Mesenchymal stem cell of adipose (primary cell): Measurements from ENCODE around the genes PIK3CA and MRPL47.

GRCh38 chr3:177345140-177346085 is 148.1 kb upstream of the TBL1XR1 start:
- CAGE, long polyA plus RNA, result no peak

GRCh38 chr3:177451642-177452308 is 254.5 kb upstream of the TBL1XR1 start:
- CAGE, long polyA plus RNA, result no peak

- CAGE, long polyA plus RNA, result no peak
These were observed 338.5 kb upstream of the TBL1XR1 start for GRCh38 chr3:177535877-177536139.

- CAGE, long polyA plus RNA, result no peak
These were observed 475.3 kb upstream of the TBL1XR1 start for GRCh38 chr3:177672646-177672887.

- CAGE, long polyA plus RNA, result no peak
These were observed 627.5 kb upstream of the TBL1XR1 start for GRCh38 chr3:177824814-177825092.

- CAGE, long polyA plus RNA, result no peak
These were observed 451.3 kb upstream of the KCNMB2 start for GRCh38 chr3:178084841-178085412.

GRCh38 chr3:179020564-179021221 is 50.9 kb downstream of the ZMAT3 start:
- CAGE, long polyA plus RNA, result no peak

GRCh38 chr3:179147895-179148908 is at the start of gene PIK3CA:
Gene PIK3CA, plus strand, starts transcription at chr3:179148357.
- CAGE, long polyA plus RNA, result no peak

- CAGE, long polyA plus RNA, result no peak
These were observed 13.0 kb upstream of the GNB4 start for GRCh38 chr3:179464098-179464914.

DNA sequence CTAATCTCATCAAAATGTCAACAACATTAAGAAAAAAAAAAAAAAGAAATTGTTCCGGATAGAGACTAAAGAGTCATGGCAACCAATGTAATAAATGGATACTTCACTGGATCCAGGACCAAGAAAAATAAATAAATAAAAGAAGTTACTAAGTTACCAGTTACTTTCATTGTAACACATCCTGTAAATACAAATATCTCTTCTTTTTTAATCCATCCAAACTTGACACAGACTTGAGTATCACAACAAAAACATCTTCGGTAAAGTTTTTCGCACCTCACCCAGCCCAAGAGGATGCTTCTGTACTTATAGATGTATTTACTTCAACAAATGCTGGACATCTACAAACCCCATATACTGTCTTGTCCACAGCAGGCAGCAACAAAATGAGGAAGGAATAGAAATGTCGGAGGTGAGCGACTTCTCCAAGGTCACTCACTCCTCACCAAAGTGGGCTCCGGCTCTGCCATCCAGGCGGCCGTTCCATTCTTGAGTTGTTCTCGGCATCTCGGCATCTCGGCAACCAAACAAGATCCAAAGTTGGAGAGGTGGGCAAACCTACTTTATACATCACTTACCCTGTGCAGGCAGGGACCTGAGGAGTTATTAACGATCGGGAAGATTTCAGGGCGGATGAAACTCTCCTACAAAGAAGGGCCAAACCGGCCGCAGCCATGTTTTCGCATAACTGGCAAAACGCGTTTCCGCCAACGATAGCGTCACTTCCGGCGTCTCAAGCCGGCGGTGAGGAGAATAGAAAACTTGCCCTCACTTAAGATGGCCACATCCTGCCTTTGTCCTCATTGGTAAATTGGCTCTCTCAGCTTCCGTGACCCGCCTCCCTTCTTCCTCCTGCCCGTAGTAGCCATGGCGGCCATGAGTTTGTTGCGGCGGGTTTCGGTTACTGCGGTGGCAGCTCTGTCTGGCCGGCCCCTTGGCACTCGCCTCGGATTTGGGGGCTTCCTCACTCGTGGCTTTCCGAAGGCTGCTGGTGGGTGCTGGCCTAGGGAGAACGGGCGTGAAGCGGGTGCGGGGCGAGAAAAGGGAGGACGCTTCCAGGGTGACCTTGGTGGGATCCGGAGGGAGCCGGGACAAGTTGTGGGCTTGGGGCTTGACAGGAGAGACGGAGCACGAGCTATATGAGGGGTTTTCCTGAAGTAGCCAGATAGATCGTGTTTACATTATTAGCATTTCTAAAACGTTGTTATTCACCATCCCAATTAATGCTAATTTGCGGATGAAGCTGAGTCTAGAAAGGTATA is at the start of gene MRPL47:
TSS of gene MRPL47 (minus strand) at position 690 of the 1,262 bp plus-strand sequence.
- CAGE, long polyA plus RNA, result no peak

DNA sequence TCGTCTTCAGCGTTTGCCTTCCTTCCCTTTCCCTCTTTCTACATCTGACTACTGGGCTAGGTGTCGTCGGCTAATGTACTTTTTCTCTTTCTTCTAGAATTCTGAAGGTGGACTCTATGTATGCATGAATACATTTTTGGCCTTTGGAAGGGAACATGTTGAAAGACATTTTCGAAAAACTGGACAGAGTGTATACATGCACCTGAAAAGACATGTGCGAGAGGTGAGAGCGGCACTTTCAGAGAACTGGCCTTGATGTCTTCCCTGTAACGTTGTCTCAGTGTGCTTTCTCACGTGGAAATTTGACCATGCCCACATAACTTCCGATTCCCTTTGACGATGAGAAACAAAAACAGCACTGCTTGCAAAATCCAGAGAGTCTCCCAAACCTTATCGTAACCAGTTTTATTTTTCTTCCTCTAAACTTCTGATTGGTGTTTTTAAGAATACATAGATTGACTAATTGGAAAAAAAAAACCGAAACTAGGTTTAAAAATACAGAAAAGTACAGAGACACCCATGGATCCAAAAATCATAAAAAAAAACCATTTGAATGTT is 29.0 kb downstream of the USP13 start:
- CAGE, long polyA plus RNA, result no peak

DNA sequence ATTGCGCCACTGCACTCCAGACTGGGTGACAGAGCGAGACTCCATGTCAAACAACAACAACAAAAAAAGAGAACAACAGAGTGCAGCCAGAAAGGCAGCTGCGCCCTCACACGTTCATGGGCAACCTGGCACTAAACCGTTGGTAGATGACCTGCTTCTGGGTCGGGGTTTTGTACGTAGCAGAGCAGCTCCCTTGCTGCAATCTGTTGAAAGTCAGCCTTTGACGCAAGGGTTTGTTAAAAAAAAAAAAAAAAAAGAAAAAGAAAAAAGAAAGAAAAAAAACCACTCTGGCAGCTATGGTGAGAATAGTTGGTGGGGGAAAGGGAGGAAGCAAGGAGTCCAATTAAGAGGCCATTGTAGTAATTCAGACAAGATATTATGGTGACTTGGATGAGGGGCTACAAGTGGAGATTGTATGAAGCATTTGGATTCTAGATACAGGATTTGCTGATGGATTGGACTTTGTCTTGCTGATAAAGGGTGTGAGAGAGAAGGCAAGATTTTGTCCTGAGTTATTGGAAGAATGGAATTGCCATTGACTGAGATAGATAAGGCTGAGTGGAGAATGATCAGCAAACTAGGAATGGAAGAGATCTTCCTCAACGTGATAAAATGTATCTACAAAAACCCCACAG is 126.8 kb downstream of the USP13 start:
- CAGE, long polyA plus RNA, result no peak

- CAGE, long polyA plus RNA, result no peak
These were observed 415 bp upstream of the TTC14 start for GRCh38 chr3:180601639-180601856.

DNA sequence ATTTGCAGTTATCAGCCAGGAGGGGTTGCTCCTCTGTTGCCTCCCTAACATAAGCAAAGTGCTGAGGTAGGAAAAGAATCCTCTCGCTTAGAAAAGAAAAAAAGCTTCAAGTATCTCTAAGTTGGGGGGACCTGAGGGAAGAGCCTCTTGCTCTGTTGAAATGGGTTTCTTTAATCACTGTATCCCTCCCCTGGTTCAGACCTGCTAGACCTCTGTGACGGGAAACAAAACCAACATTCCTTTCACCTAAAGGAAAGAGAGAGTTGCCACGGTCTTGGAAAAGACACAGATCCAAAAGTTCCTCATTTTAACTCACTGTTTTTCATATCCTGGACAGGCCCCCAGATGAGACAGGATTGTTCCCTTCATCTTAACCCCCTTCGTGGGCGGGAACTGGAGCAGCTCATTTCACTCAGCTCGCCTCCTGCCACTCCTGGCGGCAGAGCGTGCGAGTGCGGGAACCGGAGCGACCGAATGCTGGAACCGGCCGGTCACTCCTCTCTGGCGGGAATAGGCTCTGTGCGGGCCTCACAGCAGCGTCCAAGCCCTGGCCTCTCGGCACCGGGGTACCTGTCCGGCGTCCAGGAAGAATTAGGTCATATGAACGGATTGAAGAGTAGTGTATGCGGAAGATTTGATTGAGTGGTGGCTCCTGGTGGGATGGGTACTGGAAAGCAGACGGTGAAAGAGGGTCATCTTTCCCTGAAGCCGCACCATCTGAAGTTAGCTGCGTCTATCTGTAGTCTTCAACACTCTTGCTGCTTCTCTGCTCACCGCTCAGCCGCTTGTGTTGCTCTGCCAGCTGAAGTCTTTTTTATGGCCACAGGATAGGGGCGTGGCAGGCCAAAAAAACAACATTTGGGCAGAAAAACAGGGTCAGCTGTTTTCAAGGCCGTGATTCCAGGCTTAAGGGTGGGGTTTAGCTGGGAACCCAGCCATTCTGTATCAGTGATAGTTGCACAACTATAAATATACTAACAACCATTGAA is 42.4 kb upstream of the FXR1 start:
- CAGE, long polyA plus RNA, result no peak

DNA sequence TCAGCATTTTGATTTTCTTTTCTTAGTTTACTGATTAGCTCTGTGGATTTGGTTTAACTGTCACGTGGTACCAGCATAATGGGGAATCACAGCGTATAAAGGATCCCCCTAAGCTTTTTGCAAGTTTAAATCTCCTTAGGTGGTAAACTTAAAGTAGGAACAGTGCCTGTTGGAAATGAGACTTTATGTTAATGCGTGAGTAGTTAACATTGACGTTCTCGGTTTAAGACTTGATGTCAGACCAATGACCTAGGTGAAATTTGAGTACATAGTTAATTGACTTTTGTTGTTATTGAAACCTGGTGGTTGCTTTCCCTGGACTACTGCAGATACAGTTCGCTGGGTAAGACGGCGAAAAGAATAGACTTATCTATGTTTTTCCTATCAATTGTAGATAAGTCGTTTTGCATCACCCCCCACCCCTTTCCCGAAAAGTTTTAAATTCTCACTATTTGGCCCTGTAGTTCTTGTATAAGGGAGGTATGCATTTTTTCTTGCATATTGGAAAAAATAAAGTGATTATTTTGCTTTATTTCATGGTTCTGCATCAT is 1.6 kb downstream of the FXR1 start:
- CAGE, long polyA plus RNA, result no peak

GRCh38 chr3:180949099-180949418 is 36.6 kb downstream of the FXR1 start:
- CAGE, long polyA plus RNA, result no peak

- CAGE, long polyA plus RNA, result no peak
These were observed 314.5 kb upstream of the DNAJC19 start for GRCh38 chr3:181304049-181304433.

GRCh38 chr3:181712560-181713888 is 1.3 kb downstream of the SOX2 start:
- CAGE, long polyA plus RNA, result no peak

GRCh38 chr3:182241657-182242580 is 530.2 kb downstream of the SOX2 start:
- CAGE, long polyA plus RNA, result no peak

- CAGE, long polyA plus RNA, result no peak
These were observed 109.9 kb upstream of the ATP11B start for GRCh38 chr3:182683487-182683817.